Neural progenitor cell (in vitro differentiated cells): ENCODE data around the genes OR11H12, METTL17 and CHD8.

- RAMPAGE, long total RNA: no peak
Measured at GRCh38 chr14:18600866-18601246, at the start of gene OR11H12. Gene OR11H12, plus strand, starts transcription at chr14:18601117.

GRCh38 chr14:20145201-20145619 lies 6.6 kb downstream of the OR4N5 start:
- RAMPAGE, long total RNA: no peak

DNA sequence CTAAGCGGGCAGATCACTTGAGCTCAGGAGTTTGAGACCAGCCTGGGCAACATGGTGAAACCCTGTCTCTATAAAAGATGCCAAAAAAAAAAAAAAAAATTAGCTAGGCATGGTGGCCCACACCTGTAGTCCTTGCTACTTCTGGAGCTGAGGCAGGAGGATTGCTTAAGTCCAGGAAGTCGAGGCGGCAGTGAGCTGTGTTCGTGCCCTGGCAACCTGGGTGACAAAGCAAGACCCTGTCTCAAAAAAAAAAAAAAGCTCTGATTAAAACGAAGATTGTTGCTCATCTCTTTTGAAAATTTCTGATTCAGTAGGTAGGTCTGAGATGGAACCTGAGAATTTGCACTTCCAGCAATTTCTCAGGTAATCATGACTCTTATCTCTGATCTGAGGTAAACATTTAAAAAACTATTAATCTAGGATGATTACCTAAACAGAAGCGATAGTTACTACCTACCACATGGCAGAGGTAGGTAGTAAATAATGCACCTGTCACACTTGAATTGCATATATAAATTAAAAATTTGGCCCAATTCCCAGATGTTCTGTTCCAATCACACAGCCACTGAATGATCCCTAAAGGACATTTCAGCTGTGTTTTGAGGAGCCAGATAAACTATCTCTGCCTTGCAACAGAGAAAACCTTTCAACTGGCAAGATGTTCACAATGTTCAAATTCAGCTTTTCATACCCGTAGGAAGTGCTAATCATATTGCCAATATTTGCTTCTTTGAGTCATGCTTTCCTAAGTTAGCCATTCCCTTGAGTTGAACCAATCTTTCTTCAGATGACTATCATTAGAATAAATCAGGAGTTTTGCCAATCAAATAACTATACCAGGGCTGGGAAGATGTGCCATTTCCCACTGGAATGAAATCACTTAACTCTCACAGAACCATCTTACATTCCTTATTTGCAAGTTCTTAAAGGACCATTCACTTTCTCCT lies 4.2 kb upstream of the TEP1 start:
- RAMPAGE, long total RNA: no peak

DNA sequence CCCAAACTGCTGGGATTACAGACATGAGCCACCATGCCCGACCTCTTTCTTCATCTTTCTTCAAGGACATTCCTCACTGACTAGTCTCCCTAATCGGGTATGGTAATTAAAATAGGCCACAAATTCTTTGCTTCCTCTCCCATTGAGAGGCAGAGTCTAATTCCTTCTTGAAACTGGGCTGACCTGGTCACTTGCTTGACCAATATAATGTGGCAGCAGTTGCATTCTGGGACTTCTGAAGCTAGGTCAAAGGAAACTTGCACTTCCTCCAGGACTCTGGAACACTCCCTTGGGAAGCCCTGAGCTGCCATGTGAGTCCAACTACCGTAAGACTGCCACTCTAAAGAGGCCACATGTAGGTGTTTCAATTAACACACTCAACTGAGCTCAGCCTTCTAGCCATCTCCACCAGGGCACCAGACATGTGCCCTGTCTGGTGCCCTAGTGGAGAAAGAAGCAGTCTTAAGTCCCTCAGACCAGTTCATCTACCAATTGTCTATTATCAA lies 6.0 kb upstream of the TEP1 start:
- RAMPAGE, long total RNA: no peak

DNA sequence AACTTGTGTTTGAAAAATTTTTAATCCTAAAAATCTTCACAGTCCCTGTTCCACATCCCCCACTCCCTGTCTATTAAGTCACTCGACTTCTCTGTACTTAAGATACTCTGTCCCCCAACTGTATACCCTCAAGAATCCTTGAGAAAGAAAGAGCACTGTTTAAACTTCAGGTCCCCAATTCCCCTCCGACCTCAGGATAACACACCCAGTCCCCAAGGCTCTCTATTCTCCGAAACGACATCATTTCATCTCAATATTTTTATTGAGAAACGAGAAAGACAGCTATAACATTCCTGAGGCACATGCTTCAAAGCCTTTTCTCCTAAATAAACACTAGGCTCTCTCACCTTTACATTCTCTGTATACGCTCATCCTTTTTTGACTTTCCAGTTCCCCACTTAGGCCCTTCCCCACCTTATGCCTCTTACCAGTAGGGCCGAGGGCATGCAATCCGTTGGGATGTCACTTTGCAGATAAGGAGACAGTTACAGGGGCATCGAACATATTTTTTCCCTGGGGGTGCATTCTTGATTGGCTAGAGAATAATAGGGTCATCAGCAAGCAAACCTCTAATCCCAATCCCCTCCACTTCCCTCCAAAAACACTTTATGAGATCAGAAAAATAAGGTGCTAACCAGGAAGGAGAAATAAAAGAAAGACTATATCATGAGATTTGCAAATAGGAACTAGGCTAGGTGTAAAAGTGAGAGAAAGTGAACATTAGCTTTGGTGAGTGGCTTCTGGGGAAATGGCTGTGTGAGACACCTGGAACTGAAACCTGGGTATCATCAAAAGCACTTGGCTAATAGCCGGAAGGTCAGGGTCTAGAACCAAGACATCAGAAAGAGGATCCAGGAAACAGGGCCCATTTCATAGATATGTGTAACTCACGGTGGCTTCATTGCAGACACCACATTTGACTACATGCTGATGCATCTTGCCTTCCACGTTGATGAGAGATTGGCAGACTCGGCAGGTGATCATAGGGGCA lies 1.2 kb downstream of the PIP4P1 start:
- RAMPAGE, long total RNA: no peak

DNA sequence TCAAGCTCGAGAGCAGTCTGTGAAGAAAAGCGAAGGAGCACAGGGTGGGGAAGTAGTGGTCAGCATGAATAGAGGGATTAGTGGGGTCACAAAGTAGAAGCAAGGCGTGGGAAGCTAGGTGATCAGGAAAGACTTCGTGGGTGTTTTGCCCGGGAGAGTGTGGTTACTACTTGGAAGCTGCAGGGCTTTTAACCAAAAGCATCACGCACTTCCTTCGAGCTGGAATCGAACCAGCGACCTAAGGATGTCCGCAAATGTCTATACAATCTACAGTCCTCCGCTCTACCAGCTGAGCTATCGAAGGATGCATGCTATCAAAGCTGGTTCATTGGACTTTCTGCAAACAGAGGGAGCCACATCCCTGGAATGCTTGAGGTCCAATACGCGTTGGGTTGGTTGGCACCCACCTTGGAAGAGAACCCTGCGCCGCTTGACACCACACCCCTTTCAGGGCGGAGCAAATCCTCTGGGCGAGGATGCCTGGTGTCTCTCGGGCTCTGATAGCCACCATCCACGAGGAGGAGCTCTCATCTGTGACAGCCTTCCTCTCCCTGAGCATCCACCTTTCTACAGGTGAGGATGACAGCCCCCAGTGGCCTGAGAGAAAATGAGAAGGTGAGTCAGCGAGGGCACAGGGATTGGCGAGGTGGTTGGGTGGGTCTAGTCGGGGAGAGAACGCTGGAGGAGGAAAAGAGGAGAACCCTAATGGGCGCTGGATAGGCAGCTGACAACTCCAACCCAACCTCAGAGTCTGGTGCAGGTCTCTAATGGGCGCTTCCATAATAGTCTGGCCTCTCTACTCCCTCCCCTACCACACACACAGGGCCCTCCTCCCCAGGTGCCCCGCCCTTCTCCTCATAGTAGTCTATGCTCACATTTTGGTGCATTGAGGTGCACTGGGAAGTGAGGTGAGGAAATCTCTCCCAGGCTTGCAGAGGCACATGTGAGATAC lies 16.0 kb upstream of the OR6S1 start:
- RAMPAGE, long total RNA: no peak

GRCh38 chr14:20682645-20683033 lies 1.7 kb upstream of the RNASE4 start:
- RAMPAGE, long total RNA: no peak

GRCh38 chr14:20685042-20685485 lies 704 bp downstream of the RNASE4 start:
- RAMPAGE, long total RNA: no peak

- RAMPAGE, long total RNA: no peak
Measured at GRCh38 chr14:20970588-20971298, 15.5 kb downstream of the RNASE2 start.

DNA sequence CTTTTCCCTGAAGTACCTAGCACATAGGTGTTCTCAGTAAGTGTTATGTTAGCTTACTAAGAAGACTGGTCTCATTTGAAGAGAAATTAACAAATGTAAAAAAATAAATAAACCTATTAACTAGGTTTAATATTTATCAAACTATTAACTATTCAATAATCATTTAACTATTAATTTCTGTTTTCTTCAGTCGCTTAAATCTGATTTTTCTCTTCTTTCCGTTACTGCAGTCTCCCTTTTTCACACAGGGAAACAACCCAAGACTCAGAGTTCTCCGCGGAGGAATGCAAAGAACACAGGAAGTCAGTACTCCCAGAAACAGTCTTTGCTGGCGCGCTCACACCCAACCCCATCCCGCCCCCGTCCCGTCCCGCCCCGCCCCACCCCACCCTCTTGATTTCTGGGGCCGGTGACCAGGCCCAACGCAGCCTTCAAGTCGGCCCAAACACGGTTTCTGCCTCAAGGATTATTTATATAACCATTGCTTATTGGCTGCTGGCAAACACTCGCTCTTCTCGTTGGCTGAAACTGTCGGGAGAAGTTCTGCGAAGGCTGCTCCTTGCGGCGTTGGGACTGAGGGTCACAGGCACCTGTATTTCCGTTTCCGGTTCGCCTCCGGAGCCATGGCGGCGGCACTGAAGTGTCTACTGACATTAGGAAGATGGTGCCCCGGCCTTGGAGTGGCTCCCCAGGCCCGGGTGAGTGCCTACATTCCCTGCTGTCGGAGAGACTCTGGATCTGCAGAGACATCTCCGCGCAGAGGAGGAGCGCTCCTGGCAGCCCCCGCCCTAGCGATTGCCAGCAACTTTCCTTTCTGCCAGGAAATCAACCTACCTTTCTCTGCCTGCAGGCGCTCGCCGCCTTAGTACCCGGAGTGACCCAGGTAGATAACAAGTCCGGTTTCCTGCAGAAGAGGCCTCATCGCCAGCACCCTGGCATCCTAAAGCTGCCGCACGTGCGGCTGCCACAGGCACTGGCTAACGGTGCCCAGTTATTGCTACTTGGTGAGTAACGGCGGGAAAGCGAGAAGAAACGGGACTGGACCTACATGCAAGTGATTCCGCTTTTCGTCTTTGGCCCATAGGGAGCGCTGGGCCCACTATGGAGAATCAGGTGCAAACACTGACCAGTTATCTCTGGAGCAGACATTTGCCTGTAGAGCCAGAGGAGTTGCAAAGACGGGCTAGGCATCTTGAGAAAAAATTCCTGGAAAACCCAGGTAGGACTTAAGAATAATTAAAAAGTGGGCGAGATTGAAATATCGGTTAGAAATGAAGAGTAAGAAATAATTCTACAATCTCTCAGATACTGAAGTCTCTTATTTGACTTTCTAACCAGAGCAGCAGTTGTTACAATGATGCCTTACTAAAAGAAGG lies at the start of gene METTL17:
TSS of gene METTL17 (plus strand) at position 601 of the 1,376 bp plus-strand sequence.
- RAMPAGE, long total RNA: start-site peak on the plus strand centred at position 611 of the sequence, 16 bp wide, 57 and 114 reads in 2 replicates

DNA sequence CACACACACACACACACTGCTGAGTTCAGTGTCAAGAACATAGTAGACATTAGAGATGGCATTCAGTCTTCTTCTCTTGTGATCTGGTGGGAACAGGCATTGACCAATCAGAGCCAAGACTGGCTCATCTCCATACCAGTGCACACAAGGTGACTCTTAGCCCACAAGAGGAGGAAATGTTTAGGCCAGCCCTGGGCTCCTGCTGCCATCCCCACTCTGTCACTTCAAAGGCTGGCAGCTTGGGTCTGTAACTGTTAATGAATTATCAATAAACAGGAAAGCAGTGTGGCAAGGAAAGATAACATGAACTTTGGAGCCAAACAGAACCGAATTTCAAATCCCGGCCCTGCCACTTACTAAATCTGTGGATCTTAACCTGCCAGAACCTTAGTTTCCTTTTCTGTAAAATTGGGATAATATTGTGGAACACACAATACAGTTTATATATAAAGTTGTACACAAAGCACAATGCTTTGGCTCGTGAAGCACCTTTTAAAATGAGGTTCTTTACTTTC lies 3.2 kb upstream of the RNASE8 start:
- RAMPAGE, long total RNA: no peak

GRCh38 chr14:21056573-21056907 lies 1.1 kb upstream of the RNASE8 start:
- RAMPAGE, long total RNA: no peak

DNA sequence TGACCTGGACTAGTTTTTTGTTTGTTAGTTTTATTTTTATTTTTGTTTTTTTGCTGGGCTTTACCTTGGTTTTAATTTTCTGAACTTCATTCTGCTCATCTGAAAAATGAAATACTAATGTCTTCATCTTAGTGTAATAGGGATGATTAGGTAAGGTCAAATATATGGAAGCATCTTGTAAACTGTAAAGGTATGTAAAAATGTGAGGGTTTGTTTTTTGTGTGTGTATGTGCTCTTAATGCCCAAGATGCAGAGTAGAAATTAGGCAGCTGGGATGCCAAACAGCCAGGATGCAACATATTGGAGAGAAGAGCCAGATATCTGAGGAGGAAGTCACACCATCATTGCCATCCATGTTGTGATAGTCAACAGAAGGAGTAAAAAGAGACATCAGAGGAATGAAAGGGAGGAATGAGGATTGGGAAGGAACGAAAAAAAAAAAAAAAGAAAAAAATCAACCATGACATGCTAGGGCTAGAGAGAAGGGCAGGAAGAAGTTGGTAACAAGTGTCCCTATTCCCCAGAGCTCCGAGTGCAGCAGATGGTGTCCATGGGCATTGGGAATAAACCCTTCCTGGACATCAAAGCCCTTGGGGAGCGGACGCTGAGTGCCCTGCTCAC lies 11.9 kb downstream of the ZNF219 start:
- RAMPAGE, long total RNA: no peak

- RAMPAGE, long total RNA: no peak
Measured at GRCh38 chr14:21087098-21088340, 10.9 kb downstream of the ZNF219 start.

DNA sequence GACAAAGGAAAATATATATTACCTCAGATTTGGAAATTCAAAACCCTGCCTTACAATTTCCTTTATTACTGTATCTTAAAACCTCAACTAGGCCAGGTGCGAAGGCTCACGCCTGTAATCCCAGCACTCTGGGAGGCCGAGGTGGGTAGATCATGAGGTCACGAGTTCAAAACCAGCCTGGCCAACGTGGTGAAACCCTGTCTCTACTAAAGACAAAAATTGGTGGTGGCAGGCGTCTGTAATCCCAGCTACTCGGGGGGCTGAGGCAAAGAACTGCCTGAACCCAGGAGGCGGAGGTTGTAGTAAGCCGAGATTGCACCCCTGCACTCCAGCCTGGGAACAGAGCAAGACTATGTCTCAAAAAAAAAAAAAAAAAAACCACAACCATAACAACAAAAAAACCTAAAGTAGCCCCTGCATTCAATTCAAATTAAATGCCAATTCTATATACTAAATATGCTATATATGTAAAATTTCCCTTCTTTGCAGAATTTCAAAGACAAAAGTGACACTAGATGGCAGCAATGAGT lies 28.3 kb downstream of the HNRNPC start:
- RAMPAGE, long total RNA: no peak

DNA sequence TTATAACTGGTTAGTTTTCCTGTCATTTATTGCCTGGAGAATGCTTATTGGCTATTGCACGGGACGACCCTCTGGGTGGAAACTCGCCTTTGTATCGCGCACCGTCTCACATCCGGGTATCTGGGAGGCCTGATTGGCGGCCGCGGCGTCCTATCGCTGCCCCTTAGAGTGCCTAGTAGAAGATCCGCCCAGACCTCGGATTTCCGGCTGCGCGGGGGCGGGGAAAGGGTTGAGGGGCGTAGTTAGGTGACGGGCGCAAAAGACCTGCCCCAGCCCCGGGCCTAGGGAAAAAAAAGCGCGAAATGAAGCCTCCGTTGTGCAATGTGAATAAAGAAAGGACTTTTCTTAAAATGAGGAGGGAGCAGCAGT lies 364 bp upstream of the HNRNPC start:
- RAMPAGE, long total RNA: no peak

DNA sequence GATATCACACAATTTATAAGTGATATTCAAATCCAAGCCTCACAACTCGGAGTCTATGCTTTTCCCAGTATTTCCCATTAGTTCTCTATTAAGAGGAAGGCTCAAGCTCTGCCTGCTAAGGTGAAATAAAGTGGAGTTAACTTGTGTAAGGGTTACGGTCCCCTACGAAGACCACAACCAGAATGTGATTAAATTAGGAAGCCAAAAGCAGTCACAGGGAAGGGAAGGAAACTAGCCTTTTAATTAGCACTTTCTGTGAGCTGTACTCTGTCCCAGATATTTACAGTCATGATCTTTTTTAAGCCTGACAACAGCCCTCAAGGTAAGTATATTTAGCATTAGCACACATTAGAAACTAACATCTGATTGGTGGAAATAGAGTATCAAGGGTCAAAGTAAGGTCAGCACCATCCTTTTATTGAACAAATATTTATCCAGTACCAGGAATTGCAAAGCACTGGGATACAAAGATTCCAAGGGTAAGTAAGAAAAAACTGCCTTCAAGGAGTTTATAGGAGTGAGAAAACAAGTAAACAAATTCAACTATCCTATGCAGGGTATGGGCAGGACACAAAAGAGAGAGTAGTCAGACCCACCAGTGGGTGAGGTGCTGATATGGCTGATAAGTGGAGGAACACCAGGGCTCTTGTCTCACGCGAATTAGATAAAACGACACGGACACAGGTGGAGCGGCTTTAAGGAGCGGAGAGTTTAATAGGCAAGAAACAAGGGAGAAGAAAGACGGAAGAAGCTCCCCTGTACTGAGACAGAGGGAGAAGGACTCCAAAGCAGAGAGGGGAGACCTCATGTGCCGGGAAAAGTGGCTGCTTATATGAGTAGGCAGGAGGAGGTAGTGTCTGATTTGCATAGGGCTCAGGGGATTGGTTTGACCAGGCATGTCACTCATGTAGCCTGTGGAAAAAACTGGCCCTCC lies 28.3 kb downstream of the RPGRIP1 start:
- RAMPAGE, long total RNA: no peak

GRCh38 chr14:21455648-21456683 lies at the start of gene CHD8:
Gene CHD8, minus strand, starts transcription at chr14:21456123.
- RAMPAGE, long total RNA: no peak

DNA sequence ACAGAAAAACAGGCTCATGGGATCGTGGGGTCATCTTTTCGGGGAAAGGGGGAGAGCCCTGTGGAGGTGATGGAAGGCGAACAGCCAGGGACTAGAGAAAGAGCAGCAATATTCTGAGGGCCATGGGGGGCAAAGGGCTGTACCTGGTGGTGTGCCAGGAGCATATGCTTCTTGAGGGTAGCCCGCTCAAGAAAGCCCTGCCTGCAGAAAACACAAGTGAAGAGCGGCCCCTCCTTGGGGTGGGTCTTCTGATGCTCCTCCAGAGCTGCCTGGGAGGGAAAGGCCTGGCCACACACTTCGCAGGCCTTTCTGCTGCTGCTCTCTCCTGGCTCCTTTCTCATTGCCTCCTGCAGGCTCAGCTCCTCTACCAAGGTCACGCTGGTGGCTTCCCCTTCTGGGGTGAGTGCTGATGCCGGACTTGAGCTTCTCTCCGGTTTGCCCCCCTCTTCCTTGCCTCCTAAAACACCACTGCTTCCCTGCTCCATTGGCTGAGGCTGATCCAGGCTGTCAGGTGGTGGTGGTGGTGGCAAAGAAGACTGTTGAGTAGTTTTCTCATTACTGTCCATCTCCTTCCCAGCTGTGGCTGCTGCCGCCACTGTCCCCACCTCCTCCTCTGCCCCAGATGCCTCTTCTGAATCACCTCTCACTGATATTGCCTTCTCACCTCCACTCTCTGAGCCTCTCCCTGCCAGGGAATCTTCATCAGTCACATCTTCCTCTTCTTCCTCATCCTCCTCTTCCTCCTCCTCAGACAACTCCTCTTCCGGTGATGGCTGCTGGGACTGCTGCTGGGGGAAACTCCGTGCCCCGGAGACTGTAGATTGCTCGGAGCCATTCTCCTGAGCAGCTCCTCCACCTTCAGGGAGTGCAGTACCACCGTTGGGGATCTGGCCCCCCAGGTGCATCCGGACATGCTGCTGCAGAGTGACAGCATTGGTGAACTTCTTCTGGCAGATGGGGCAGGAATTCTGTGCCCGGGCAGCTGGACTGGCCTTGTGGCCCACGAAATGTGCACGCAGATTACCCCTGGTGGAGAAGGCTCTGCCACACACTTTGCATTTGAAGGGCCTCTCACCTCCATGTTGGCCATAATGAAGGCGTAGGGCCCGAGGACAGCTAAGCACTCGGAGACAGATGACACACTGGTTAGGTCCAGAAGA lies 3.1 kb downstream of the SALL2 start:
- RAMPAGE, long total RNA: no peak

DNA sequence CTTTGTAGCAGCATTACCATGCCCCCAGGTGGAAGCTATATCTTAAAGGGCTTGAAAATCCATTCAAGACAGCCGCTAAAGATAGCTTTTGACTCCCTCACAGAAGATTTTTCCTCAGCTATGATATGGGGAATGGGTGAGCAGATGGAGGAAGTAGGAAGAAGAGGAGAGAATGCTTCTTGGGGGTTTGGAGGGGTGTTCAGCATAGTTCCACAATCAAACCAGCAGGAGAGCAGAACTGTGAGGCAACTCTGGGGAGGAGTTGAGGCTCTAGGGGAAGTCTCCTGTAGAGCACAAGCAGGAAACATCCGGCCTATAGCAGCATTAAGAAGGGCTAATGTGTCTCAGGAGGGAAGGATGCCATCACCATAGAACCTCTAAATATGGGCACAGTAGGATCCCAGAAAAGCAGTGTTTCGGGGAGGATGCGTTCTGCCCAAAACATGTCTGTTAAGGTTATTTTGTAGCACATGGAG lies 8.4 kb upstream of the SALL2 start:
- RAMPAGE, long total RNA: no peak